ENCODE measurements around the genes SLC25A46 and CAMK4.

DNA sequence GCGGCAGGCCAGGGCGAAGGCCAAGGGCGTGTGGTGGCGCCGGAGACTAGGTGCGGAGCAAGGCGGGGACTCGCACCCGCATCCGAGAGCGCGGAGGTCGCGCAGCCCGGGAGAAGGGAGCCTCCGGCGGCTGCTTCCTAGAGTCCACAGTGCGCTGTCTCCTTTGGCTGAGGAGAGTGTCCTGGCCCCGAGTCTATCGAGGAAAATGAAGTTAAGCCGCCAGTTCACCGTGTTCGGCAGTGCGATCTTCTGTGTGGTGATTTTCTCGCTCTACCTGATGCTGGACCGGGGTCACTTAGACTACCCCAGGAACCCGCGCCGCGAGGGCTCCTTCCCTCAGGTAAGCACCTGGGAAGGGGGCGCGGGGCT, 470 bp downstream of the MAN2A1 start:
- RRBS: 2% methylated on average over 15 of the region's 32 CpGs

GRCh38 chr5:109690912-109691731, 1.4 kb downstream of the MAN2A1 start:
- RRBS: no CpG with 5 or more reads among the region's 32 CpGs

GRCh38 chr5:109743826-109744088, 54.0 kb downstream of the MAN2A1 start:
- RRBS: no CpG with 5 or more reads among the region's 3 CpGs

GRCh38 chr5:109774517-109775044, 84.9 kb downstream of the MAN2A1 start:
- RRBS: no CpG with 5 or more reads among the region's 6 CpGs

- RRBS: no CpG with 5 or more reads among the region's 2 CpGs
Measured at GRCh38 chr5:109851468-109851821, 161.7 kb downstream of the MAN2A1 start.

GRCh38 chr5:109990216-109990719, 300.5 kb downstream of the MAN2A1 start:
- RRBS: no CpG with 5 or more reads among the region's 3 CpGs

DNA sequence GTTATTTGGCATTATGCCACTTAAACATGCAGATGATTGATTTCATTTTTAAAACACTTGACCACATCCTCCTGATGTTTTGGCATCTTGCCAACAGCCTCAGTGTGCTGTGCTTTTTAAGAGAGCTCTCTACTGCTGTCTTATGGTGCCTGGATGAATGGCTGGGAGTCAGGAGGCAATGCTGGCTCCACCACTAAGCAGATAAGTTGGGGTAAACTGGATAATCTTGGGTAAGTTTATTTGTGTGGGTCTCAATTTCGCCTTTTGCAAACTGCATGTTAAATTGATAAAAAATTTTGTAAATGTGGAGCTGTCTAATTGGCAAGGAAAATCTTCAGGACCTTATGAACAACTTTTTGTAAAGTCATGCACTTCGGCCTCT, 364.6 kb downstream of the MAN2A1 start:
- RRBS: no CpG with 5 or more reads among the region's 2 CpGs

DNA sequence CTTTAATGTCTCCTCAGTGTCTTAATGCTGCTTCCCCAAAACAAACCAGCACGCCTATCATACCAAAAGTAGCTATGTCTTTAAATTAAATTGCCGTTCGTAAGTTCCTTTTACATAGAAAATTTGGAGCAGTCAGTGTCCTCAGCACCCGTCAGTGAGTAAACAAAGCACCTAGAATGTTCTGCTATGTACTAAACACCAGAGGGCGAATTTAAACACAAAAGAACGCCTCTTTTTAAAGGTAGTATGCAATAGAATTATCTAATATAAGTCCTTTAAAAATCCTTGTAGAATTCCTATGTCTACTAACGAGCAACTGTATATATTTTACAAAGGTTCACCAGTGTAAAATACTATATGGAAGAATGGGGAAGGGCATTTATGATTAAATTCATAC, 457 bp upstream of the TMEM232 start:
- RRBS: no CpG with 5 or more reads among the region's 7 CpGs

GRCh38 chr5:110736736-110737088, 2.1 kb upstream of the SLC25A46 start:
- RRBS: no CpG with 5 or more reads among the region's 3 CpGs

GRCh38 chr5:110737988-110738439, 793 bp upstream of the SLC25A46 start:
- RRBS: no CpG with 5 or more reads among the region's 10 CpGs

GRCh38 chr5:110738797-110739961, at the start of gene SLC25A46:
Gene SLC25A46 (plus strand): TSS chr5:110739007.
- RRBS: 1% methylated on average over 28 of the region's 63 CpGs

DNA sequence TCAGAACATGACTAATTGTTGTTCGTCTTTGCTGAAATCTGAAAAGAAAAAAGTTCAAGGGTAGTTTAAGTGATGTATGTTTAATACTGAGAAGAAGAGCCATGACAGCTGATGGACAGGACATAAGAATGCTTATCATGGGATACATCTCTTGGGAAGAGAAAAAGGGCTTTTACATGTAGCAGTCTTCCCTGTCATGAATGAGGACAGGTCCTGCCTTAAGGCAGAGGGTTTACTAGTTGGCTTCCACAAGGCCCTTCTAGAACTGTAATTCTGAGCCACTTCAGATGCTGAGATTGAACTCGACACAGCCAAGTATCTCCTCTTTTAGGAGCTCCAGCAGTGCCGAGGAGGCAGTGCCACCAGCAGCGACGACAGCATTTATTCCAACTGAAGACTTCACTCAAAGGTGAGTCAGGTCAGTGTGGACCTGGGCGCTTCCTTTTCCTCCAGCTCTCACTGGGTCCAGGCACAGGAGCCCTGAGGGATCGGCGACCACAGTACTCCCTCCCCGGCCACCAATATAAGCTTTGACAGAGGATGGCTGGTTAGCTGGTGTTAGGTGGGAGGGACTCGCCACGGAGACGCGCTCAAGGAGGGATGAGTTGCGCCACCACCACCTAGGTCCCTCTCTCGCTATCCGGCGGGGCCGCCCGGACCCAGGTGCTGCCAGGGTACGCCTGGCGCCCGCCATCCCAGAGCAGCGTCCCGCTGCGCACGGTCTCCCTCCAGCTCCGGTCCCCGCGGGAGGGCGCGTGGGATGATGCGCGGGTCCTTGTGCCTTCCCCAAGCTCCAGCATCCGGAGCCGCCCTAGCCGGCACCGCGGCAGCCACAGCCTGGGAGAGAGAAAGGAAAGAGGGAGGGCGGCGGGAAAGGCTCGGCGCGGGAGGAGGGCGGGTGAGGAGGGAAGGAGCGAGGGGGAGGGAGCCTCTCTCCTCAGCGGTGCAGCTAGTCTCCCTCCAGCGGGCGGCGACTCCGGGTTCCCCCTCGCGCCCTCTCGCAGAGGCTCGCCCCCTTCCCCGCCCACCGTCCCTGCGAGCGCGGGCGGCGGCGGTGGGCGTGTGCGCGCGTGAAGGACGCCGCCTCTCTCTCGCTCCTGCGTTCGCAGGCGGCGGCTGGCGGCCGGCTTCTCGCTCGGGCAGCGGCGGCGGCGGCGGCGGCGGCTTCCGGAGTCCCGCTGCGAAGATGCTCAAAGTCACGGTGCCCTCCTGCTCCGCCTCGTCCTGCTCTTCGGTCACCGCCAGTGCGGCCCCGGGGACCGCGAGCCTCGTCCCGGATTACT, at the start of gene CAMK4:
CAMK4 (plus strand) TSS at position 1,087 of the 1,283 bp plus-strand sequence.
- RRBS: 15% methylated on average over 36 of the region's 98 CpGs

GRCh38 chr5:111826241-111826606, 69.2 kb upstream of the NREP start:
- RRBS: no CpG with 5 or more reads among the region's 6 CpGs

- RRBS: no CpG with 5 or more reads among the region's 2 CpGs
Measured at GRCh38 chr5:112028110-112028514, 271.1 kb upstream of the NREP start.

DNA sequence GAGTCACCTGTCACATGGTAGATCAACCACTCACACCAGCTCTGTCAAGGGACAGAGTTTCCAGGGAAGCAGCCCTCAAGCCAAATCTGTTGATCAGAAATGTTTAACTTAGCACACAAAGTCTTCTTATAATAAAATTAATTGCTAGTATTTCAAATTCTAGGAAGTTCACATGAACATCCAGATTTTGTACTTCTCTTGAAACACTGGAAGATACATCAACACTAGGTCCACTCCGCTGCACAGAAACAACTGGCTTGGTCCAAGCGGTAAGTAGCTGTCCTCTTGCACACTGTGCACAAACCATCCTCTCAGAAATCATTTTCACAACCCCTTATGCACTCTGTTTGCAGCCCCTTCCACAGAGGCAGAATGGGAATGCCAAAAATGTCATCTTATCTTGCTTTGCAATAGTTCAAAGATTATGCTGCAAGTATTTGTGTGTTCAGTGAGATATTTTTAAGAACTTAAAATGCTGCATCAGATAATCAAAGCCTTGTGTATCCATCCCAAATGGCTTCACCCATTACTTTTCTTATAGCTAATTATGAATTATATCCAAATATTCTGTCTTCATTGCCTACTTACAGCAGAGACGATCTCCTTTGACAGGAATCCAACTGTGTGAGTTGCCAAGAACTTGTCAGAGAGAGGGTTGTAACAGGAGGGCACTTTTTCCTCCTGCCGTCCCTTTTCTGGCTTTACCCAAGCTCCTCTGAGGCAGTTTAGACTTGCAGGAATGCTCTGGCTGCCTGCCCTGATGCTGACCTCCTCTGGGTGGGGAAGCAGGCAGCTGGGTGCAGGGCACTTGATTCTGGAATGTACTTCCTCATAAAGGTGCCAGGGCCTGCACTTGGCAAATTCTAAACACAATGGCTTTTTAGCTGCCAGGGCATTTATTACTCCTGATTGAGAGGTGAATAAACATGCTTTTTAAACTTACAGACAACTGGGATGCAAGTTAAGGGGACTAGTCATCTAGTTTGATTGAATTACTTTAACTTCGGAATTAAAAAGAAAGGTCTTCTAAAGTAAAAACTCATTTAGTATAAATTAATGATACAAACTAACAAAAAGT, 190.7 kb downstream of the EPB41L4A start:
- RRBS: no CpG with 5 or more reads among the region's 5 CpGs

DNA sequence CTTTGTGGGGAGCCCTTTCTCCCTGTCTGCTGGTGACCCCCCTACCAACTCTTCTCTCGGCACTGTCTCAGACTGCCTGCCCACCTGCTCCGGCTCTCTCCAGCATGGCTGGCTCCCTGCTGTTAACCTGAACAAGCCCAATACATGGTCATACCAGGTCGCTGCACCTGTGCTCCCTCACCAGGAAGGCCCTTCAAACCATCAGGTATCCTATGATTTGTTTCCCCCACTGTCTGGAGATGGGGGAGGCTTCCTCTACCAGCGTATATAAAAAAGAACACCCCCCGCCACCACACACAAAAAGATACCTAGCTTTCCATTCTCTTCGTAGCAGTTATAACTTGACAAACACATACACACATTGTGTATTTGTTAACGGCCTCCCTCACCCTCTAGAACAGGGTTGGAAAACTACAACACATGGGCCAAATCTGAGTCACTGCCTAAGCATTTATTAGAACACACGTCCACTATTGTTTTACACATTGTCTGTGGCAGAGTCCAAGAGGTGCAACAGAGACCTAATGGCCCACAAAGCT, 80.7 kb downstream of the EPB41L4A start:
- RRBS: no CpG with 5 or more reads among the region's 8 CpGs

- RRBS: no CpG with 5 or more reads among the region's 7 CpGs
Measured at GRCh38 chr5:112404741-112405578, 14.1 kb downstream of the EPB41L4A start.

DNA sequence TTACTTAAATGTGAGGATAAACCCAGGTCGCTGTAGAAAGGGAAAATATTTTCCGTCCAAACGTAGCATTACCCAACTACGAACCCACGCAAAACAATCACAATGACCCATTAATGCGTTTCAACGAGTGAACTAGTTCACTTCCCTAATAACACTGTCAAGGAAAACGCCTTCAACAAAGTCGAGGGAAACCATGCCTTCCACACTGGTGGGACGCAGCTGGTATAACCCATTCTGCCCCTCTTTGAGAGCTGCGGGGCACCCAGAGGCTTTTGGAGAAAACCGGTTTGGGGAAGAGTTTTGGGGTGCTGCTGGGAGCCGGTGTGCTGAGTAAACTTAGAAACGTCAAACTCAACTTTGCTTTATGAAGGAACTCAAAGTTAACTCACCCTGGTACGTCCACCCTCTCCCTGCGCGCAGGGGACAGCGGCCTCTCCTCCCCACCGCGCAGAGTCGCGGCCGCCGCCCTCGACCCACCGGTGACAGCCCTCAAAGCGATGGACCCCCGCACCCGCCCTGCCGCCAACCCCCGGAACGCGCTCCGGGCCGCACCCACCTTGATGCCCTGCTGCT, 606 bp downstream of the EPB41L4A start:
- RRBS: 84% methylated on average over 8 of the region's 35 CpGs

DNA sequence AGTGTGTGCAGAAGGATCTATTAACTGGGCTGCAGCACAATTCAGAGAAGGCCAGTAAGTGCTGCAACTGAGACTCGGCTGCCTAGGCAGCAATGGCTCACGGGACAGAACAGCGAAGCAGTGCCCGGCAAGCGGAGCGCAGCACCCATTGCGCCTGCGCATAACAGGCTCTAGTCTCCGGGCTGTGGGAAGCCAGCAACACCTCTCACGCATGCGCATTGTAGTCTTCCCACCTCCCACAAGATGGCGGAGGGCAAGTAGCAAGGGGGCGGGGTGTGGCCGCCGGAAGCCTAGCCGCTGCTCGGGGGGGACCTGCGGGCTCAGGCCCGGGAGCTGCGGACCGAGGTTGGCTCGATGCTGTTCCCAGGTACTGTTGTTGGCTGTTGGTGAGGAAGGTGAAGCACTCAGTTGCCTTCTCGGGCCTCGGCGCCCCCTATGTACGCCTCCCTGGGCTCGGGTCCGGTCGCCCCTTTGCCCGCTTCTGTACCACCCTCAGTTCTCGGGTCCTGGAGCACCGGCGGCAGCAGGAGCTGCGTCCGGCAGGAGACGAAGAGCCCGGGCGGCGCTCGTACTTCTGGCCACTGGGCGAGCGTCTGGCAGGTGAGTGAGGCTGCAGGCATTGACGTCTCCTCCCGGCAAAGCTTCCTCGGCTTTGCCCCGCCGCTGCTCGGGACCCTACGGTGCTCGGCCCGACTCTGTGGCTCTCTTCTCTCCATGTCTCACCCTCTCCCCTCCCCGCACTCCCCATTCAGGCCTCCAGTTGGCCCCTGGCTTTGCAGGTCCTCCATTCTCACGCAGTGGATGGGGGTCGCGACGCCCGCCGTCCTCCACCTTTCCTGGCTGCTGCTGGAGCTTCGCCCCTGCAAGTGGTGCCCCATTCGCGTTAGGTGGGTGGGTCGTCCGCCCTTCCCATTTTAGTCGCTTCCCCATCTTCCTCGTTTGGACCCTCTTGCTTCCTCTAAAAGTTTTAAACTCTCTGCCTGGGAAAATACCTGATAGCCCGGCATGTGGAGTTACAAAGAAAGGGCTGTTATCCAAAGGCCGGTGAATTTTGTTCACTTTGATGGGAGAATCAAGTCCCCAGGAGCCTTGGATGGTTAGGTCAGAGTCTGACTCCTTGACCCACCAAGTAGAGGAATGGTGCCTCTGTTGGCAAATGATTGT, 30.0 kb upstream of the APC start:
- RRBS: 2% methylated on average over 26 of the region's 67 CpGs

All from HCT116 (cell line).